Progenitor cell of endocrine pancreas (in vitro differentiated cells): ENCODE measurements around a stretch of chr19.

GRCh38 chr19:10009262-10009541 is 1.1 kb downstream of the COL5A3 start:
- PRO-cap: no peak

- PRO-cap: no peak
These were observed 7.0 kb downstream of the RDH8 start for GRCh38 chr19:10020354-10020698.

GRCh38 chr19:10109542-10110034 is 1.9 kb upstream of the P2RY11 start:
- PRO-cap: no peak

GRCh38 chr19:10113175-10114117 is 2.0 kb downstream of the P2RY11 start:
- PRO-cap: no peak

DNA sequence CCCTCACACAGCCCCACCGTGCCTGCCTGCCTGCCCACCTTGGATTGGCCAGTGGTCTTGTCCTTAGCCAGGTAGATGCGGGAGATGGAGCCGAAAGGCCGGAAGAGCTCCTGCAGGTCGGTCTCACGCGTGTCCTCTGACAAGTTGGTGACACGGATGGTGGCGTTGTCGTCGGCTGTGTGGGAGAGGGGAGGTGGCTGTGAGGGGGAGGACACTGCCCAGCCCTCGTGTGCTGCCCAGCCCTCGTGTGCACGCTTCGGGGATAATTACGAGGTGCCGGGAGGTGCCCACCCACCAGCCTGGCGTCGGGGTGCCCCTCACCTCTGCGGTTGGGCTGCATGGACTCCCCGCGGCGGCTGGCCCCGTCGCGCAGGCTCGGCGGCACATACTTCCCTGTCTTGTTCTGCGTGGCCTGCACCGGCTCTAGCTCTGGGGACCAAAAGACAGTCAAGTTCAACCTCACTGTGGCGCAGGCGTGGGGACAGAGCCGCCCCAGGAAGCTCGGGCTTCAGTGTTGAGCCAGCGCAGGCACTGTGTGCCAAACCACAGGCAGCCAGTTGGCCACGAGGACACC is 4.0 kb downstream of the EIF3G start:
- PRO-cap: no peak

- PRO-cap: no peak
These were observed 11.3 kb downstream of the S1PR2 start for GRCh38 chr19:10219692-10220394.

- PRO-cap: no peak
These were observed 4.4 kb downstream of the ICAM5 start for GRCh38 chr19:10294048-10294607.

DNA sequence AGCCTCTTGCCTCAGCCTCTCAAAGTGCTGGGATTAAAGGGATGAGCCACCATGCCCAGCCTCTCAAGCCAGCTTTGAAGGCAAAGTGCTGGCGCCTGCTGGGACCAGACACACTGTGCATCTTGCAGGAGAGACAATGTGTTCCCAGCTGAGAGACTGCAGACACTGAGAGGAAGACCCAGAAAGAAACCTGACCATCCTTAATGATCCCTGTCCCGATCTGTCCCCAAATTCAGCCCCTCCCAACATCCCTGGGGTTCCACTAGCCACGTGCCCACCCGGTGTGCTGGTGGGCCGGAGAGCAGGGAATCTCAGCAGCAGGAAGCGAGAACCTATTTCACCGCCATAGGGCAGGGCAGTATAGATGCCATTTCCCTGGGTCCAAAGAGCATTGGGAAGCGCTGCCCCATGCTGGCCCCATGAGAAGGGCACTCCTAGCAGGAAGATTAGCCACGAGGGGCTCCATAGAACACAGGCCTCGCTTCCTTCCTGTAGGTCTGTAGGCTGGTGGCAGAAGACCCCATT is 1.0 kb downstream of the RAVER1 start:
- PRO-cap: no peak

GRCh38 chr19:10353315-10353752 is 13.9 kb upstream of the ICAM3 start:
- PRO-cap: bidirectional peak, plus-strand start at chr19:10353531, minus-strand start at chr19:10353248

GRCh38 chr19:10412132-10412726 is 8.1 kb upstream of the PDE4A start:
- PRO-cap: no peak

DNA sequence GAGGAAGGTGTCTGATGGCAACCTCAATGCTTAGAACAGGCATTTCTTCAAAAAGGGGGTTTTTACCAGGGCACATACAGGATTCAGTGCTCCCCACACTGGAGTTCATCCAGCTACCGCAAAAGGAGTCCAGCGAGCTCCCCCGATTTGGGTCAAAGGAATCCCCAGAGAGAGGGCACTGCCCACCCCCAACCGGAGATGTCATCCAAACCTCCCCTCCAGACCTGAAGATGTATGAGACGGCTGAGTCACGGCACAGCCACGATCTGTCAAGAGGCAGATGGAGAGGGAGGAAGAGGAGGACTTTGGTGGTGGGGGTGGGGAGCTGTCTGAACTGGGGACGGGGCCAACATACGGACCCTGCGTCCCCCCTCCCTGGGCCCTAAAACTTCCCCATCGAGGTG is 3.6 kb downstream of the PDE4A start:
- PRO-cap: no peak

DNA sequence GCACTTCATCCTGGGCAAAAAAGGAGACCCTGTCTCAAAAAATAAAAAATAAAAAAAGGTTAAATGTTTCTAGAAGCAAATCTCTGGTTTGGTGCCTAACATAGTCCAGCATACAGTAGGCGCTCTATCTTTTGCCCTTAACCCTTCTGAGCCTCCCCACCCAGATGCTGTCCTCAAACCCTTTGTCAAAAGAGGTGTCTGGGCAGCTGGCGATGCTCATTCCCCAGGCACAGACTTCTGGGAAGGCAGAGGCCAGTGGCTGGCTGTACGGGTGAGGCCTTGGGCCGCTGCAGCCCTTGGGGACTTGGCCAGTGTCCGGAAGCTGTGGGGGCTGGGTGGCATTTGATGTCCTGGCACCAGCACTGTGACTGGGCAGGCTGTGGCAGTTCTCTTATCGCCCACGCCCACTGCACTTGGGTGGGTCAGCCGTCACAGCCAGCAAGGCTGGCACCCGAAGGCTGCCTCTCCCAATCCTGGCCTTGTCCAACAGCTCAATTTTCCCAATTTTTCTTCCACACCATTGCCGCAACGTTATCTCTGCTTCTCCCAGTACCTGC is 12.9 kb upstream of the SLC44A2 start:
- PRO-cap: no peak

GRCh38 chr19:10644816-10645305 is 9.3 kb upstream of the ILF3 start:
- PRO-cap: unidirectional peak, minus-strand start at chr19:10644888

DNA sequence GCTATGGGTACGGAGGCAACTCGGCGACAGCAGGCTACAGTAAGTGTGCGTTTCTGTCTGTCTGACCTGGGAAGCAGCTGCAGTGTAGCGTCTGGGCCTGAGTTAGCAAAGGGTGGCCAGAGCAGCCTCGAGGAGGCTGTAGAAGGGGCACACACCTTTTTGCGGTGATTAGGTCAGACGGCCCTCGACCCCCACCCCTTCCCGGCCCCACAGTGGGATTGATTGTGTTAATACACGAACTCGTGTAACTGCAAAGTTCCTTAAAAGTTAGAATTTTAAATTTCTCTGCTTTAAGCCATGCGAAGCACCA is 17.4 kb upstream of the QTRT1 start:
- PRO-cap: no peak

DNA sequence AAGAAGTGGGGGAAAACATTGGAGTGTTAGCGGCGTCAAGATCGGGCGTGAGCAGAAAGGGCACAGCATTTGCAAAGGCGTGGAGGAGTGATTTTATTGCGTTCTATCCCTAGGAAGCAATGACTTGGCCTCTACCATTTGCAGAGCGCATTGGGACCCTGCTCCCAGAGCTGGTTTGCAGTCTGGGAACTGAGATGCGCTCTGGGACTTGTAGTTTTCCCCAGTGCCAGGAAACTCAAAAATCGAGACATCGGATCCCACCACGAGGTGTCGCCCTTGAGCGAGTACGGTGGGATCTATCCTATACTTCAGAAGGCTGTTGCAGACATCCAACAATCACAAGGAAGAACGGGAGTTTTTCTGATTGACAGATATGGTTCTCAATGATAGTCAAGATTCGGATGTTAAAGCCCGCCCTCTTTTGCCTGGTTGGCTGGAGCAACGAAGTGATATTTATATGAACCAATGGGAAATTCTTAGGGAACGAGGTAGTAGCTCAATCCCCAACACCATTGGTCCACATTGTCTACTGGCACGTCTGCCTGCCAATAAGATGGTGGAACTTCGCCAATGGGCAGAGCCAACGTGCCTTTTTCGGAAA is 552 bp upstream of the DNM2 start:
- PRO-cap: no peak

DNA sequence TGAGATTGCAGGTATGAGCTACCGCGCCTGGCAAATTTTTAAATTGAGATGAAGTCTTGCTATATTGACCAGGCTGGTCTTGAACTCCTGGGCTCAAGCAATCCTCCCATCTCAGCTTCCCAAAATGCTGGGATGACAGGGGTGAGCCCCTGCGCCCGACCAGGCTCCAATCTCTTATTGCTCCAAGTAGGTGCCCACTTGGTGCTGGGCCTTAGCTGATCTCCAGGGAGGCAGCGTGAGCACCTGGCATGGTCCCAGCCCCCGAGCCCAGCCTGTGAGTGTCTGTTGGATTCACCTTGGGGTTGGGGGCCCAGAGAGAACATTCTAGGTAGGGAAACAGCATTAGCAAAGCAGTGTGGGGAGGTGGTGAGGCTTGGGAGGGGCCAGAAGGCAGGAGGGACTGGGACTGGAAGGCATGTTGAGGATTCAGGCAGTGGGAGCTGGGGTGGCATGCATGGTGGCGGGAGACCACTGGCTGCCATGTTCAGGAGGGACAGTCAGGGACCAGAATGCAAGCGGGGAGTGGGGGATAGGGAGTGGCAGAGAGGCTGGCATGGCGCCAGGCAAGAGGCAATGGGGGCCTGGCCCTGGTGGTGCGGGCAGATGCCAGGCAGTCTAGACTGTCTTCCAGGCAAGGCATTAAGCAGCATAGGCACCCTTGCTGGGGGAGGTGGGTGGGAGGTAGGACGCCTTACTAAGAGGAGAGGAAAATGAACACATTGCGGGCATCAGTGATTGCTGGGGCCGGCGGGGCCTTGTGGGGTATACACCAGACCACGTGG is 45.7 kb downstream of the DNM2 start:
- PRO-cap: no peak

GRCh38 chr19:10775532-10776016 is 57.7 kb downstream of the DNM2 start:
- PRO-cap: no peak

- PRO-cap: no peak
These were observed 23.9 kb downstream of the TMED1 start for GRCh38 chr19:10812020-10812583.

DNA sequence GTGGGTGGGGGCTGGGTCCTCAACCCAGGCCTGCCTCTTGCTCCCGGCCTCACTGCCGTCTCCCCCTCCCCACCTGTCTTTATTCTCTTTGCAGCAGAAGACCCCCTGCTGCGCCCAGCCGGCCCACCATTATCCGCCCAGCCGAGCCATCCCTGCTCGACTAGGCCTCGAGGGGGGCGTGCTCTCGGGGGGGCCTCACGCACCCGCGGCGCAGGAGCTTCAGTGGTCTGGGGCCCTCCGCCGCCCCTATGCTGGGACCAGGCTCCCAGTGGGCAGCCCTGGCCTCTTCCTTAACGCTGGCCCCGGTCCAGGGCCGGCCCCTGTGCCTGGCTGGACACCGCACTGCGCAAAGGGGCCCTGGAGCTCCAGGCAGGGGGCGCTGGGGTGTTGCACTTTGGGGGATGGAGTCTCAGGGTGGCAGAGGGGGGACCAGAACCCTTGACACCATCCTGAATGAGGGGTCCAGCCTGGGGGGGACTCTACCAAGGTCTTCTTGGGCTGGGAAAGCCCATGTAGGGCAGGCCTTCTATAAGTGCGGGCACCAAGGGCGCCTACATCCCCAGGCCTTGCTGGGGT is 5.0 kb downstream of the TMED1 start:
- PRO-cap: no peak

- PRO-cap: no peak
These were observed 5.1 kb downstream of the CARM1 start for GRCh38 chr19:10876272-10877030.